Pulmonary lymph node (tissue), 1 donor: ENCODE measurements around the genes CTCF and TSNAXIP1.

DNA sequence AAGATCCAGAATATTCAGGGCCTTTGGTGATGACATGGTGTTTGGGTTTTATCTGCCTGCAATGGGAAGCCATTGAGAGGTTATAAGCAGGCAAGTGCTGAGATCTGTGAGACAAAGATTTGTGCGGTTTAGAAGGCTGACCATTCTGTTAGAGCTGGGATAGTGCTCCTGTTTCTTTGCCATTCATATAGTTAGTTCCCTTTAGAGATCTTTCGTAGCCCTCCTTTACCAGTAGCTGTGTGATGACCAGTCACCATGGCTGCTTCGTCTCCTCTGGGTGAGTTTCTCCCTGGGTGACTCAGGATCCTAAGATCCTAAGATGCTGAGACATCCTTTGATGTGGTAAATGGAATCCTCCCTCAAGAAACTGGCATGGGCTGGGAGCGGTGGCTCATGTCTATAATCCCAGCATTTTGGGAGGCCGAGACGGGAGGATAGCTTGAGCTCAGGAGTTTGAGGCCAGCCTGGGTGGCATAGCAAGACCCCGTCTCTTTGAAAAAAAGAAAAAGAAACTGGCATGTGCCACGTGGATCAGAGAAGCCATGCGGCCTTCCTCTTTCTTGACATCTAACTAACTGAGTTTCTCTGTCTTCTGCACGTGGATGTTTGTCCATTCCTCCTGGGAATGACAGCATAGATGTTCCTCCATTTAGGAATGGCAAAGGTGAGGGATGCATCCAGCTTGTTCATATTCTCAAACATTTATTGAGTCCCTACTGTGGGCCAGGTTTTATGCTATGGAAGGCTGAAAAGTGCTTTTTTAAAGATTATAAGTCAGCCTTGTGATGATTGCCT, 6.0 kb downstream of the PHAF1 start:
- PRO-cap, result no peak

DNA sequence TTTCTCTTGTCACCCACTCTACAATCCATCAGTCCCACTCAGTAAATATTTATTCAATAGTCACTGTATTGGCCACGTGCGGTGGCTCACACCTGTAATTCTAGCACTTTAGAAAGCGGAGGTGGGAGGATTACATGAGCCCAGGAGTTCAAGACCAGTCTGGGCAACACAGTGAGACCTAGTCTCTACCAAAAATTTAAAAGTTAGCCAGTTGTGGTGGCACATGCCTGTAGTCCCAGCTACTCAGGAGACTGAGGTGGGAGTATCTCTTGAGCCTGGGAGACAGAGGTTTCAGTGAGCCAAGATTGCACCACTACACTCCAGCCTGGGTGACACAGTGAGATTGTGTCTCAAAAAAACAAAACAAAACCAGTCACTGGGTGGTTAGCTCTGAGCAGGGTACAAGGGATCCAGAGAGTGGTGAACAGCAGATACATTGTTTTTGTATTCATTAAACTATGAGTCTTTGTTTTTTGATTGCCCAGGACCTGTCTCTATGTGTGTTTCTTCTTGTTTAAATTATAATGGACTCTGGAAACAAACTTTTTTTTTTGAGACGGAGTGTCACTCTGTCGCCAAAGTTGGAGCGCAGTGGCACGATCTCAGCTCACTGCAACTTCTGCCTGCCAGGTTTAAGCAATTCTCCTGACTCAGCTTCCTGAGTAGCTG, 6.9 kb downstream of the PHAF1 start:
- PRO-cap, result no peak

DNA sequence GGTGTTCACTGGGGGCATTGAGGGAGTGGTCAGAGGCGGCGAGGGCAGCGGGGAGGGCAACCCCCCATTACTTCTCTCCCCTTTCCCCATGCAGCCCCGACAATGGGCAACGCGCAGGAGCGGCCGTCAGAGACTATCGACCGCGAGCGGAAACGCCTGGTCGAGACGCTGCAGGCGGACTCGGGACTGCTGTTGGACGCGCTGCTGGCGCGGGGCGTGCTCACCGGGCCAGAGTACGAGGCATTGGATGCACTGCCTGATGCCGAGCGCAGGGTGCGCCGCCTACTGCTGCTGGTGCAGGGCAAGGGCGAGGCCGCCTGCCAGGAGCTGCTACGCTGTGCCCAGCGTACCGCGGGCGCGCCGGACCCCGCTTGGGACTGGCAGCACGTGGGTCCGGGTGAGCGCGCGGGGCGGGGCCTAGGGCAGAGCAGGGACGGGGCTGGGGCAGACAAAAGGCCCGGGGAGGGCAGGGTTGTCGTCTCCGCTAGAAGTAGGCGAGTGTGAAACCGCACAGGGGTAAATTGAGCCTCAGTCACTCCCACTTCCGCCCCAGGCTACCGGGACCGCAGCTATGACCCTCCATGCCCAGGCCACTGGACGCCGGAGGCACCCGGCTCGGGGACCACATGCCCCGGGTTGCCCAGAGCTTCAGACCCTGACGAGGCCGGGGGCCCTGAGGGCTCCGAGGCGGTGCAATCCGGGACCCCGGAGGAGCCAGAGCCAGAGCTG, 9.5 kb downstream of the MATCAP1 start:
- PRO-cap, result no peak

- PRO-cap, result no peak
Observed at GRCh38 chr16:67202347-67203291, 3.7 kb downstream of the ELMO3 start.

- PRO-cap, result no peak
Observed at GRCh38 chr16:67301163-67301659, 21.9 kb downstream of the PLEKHG4 start.

GRCh38 chr16:67311568-67312355, 14.8 kb downstream of the KCTD19 start:
- PRO-cap, result unidirectional peak, plus-strand start at chr16:67312054

DNA sequence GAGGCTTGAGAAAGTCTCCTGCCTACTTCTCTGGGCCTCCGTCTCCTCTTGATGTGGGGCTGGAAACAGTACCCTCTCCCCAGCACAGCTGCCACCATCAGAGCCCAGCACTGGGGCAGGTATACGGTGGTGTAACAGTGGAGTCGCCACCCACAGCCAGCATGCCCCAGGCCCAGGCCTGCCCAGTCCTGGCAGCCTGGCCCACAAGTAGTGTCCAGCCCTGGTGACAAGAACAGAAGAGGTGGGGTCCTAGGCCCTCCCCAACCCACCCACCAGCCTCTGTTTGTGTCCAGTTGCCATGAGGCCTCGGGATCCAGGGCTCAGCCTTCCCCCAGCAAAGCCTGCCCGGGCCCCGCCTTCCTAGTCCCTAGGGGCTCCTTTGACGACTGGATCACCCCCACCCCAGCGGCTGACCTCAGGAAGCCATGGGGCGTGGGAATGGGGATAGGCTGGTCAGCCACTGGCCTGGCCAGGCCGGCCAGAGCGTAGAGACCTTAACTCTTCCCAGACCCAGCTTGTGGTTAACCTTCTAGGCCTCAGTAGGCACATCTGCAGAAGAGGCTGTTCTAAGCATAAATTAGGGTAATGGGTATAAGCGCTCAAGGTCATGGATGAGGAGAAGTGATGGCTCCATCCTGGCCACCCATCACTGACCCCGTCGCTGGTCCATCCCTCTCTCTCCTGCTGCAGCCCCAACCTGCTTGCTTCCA, 4.1 kb upstream of the TPPP3 start:
- PRO-cap, result no peak

DNA sequence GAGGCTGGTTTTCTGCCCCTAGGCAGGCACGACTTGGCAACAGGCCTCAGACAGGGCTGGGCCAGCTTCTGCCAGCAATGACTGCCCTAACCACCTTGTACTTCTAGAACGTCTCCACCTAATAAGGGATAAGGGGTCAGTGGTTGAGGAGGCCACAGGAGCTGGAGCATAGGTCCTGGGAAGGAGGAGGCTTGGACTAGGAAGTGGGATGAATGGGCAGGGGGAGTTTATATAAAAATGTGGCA, 2.4 kb upstream of the HSD11B2 start:
- PRO-cap, result no peak

DNA sequence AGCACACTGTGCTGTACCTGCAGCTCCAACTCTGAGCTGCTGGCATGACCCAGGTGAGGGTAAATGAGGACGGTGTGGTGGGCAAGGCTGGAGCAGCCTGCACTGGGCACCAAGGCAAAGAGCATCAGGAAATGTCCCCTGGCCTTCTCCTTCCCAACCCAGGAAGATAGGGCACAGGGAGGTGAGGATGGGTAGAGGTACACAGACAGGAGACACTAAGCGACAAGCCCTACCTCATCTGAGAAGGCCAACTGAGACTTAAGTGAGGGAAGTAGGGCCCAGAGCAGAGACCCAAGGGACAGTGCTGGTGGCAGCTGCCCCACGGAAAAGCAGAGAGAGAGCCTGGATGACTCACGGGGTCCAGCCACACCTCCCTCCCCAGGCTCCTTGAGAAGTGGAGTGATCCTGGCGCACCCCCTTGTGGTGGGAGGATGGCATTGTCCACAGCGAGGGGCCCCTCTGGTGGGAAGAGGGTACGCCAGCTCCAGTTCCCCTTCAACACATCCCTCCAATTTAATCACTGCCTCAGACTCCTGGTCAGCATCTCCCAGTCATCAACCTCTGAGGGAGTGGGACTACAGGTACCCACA, 15.3 kb downstream of the ATP6V0D1 start:
- PRO-cap, result no peak

- PRO-cap, result bidirectional peak, plus-strand start at chr16:67530603, minus-strand start at chr16:67530225
Observed at GRCh38 chr16:67529614-67530878, 1.4 kb downstream of the RIPOR1 start.

GRCh38 chr16:67538420-67539021, 9.9 kb downstream of the RIPOR1 start:
- PRO-cap, result no peak

DNA sequence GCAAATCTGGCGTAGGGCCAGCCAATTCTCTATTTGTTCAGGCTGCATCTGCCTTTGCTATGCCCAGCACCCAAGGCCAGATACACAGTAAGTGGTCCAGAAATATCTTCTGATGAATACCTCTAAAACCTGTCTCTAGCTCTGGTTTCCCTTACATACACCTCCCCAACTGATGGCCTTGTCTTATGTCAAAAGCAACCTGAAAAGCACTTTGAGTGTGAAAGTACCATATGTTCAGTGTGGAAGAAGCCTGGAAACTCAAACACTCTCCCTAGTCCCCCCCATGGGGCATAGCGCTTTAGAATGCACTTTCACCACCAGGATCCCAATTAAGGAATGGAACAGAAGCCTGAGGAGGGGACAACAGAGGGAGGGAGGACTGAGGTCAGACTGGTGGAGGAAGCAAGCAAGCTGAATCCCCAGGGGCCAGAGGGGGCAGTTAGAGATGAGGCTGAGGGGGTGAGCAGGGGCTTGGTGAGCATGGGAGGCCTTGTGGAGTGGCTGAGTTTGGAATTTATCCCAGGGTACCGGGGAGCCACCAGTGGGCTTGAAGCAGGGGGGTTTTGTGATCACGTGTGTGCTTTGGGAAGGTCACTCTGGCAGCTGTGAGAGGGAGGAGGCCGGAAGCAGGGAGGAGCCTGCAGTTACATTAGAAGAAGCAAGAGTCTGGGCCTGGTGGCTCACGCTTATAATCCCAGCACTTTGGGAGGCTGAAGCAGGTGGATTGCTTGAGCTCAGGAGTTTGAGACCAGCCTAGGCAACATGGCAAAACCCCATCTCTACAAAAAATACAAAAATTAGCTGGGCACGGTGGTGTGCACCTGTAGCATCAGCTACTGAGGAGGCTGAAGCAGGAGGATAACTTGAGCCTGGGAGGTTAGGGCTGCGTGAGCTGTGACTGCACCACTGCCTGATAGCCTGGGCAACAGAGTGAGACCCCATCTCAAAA, 9.9 kb upstream of the CTCF start:
- PRO-cap, result no peak

- PRO-cap, result bidirectional peak, plus-strand start at chr16:67562165, minus-strand start at chr16:67561973; bidirectional peak, plus-strand start at chr16:67562306, minus-strand start at chr16:67562270; bidirectional peak, plus-strand start at chr16:67562557, minus-strand start at chr16:67562382; bidirectional peak, plus-strand start at chr16:67562977, minus-strand start at chr16:67562775
Observed at GRCh38 chr16:67561881-67562914, at the start of gene CTCF. Gene CTCF, plus strand, starts transcription at chr16:67562526.

- PRO-cap, result no peak
Observed at GRCh38 chr16:67571090-67571370, 8.7 kb downstream of the CTCF start.

GRCh38 chr16:67661187-67661748, 508 bp downstream of the PARD6A start:
- PRO-cap, result no peak

- PRO-cap, result no peak
Observed at GRCh38 chr16:67800114-67800767, 6.1 kb downstream of the RANBP10 start.

GRCh38 chr16:67806388-67807542, at the start of gene TSNAXIP1:
Gene TSNAXIP1, plus strand, starts transcription at chr16:67806889.
- PRO-cap, result bidirectional peak, plus-strand start at chr16:67806799, minus-strand start at chr16:67806519

DNA sequence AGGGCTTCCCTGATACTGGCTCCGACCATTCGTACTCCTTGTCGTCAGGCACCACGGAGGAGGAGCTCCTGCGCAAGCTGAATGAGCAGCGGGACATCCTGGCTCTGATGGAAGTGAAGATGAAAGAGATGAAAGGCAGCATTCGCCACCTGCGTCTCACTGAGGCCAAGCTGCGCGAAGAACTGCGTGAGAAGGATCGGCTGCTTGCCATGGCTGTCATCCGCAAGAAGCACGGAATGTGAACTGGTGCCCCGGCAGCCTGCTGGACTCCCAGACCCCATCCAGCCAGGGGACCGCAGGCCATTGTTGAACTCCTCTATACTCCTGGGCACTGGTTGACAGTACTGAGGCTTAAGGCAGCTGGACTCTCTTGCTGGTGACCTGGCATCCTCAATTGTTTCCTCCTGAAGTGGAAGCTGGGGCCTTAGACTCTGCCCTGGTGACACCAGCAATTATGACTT, 1.2 kb downstream of the THAP11 start:
- PRO-cap, result no peak

DNA sequence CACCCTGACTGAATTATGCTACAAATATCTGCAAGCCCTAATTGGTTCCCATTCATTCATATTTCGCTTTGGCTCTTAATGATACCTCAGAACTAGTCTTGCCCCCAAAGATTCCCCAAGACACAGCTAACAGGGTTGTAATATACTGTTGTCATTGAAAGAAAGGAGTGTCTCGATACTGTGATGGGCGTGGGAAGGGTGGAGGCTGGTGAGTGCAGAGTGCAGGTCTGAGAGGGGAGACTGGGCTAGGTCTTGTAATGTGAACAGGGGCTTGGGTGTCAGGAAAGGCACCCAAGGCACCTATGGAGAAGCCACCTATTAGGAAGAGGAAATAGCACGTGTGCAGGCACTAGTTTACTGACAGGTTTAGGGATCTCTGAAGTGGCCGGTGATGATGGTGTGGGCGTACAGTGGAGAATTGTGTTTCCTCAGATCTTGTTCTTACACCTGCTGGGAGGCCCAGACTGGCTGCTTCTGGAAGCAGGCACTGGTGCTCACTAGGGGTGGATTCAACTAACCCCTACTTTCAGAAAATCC, 1.1 kb downstream of the EDC4 start:
- PRO-cap, result no peak

DNA sequence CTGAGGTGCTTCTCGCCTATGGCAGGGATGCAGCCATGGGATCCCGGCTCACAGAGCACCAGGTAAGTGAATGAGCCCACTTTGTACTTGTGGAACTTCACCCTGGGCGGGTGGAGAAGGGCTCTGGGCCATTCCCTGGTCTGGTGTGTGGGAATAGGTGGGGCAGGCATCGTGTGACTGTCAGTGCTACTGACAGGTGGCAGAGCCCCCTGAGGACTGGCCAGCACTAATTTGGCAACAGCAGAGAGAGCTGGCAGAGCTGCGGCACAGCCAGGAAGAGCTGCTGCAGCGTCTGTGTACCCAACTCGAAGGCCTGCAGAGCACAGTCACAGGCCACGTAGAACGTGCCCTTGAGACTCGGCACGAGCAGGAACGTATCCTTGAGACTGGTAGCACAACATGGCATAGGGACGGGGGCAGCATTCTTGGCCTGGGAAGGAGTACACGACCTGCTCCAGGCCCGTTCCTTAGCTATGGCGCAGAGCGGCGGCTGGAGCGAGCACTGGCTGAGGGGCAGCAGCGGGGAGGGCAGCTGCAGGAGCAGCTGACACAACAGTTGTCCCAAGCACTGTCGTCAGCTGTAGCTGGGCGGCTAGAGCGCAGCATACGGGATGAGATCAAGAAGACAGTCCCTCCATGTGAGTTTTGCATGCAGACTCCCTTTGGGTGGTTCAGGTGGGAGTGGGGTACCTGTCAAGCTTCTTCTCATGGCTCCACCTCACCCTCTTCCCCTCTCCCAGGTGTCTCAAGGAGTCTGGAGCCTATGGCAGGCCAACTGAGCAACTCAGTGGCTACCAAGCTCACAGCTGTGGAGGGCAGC, 3.0 kb upstream of the NRN1L start:
- PRO-cap, result no peak